Vagina (tissue), 1 donor: ENCODE data around the gene GFRA1.

GRCh38 chr10:114145488-114145866, 28.5 kb downstream of the CCDC186 start:
- PRO-cap, result no peak
- RAMPAGE, long total RNA, result no peak

DNA sequence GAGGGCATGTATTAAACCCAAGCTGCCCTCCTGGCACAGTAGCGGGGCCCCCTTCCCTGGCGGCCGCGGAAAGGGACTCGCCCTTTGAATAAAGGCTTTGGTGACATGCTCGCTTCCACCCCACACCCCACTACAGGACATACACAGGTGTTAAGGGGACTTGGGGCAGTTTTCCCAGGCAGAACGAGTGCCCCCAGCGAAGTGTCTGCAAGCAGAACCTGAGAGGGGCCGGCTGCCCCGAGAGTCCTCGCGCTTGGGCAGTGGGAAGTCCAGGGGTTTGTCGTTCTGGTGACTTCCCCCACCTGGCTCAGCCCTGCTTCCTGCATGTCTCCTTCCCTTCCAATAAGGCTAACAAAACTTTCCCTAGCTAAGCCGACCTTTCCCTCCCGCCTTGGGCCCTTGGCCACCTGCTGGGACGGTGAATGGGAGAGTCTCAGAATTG, 874 bp downstream of the VWA2 start:
- PRO-cap, result no peak
- RAMPAGE, long total RNA, result no peak

GRCh38 chr10:114271851-114272023, 32.7 kb downstream of the VWA2 start:
- PRO-cap, result no peak
- RAMPAGE, long total RNA, result no peak

- PRO-cap, result no peak
- RAMPAGE, long total RNA, result no peak
Measured at GRCh38 chr10:114373934-114375006, 30.0 kb downstream of the AFAP1L2 start.

GRCh38 chr10:114435876-114436610, 31.7 kb upstream of the AFAP1L2 start:
- PRO-cap, result no peak
- RAMPAGE, long total RNA, result start-site peak on the minus strand at chr10:114435745-114436504, 896 reads

DNA sequence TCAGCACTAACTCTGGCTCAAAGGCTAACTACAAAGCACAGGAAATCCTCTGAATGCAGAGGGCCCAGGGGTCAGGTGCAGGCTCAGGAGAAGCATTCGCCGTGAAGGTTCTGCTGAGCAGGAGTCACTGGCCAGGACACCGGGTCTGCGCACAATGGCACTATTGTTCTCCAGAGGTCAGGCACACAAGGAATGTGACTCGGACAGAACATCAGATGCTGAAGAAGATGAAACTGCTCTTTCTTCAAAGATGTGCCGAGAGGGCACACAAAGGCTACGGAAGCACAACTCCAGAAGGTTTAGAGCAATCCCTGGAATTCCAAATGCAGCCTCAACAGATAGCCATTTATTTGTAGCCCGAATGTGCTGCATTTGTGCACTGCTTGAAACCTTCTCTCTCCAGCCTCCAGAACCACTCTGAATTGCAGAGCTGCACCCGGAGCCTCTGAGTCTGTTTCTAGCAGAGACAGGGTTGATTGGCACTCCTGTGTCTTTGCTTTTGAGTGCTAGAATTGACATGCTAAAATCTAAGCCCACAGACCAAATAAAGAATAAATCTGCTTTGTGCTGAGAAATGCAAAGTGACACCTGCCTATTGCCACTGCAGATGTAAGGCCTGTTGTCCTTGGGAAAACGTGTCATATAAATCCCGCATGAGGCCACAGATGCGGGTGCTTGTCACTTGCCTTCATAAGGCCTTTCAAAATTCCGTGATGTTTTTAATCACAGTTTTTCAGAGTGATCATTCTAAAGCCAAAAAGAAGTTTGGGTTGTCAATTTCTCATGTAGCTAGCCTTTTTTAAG, 85.5 kb upstream of the AFAP1L2 start:
- PRO-cap, result no peak
- RAMPAGE, long total RNA, result no peak

GRCh38 chr10:114499212-114499525, 94.9 kb upstream of the AFAP1L2 start:
- PRO-cap, result no peak
- RAMPAGE, long total RNA, result no peak

- PRO-cap, result no peak
- RAMPAGE, long total RNA, result no peak
Measured at GRCh38 chr10:114524734-114526136, 120.9 kb upstream of the AFAP1L2 start.

DNA sequence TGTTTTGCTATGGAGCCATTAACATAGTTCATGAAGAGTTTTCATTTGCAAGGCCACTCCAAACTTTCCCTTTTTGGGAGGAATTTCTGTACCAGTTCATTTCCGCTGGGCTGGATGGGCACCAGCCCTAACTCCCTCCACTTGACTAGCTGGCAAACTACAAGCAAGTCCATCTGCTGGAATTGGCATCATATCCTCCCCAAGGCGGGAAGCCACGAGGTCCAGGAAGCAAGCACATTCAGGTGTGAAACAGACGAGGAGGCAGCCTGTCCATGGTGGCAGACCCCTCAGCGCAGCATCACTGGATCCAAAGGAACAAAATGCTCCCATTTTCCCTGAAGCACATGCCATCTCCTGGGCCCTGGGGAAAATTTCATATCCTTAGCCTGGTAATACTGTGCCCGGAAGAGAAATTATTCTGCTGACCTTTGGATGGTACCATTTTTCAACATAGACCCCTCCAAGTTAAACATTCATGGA, 125.8 kb downstream of the ABLIM1 start:
- PRO-cap, result no peak
- RAMPAGE, long total RNA, result start-site peak on the minus strand centred at position 215 of the sequence, 51 bp wide, 22 reads

GRCh38 chr10:114630715-114631177, 27.3 kb downstream of the ABLIM1 start:
- PRO-cap, result no peak
- RAMPAGE, long total RNA, result no peak

GRCh38 chr10:114650950-114651284, 7.2 kb downstream of the ABLIM1 start:
- PRO-cap, result no peak
- RAMPAGE, long total RNA, result no peak

DNA sequence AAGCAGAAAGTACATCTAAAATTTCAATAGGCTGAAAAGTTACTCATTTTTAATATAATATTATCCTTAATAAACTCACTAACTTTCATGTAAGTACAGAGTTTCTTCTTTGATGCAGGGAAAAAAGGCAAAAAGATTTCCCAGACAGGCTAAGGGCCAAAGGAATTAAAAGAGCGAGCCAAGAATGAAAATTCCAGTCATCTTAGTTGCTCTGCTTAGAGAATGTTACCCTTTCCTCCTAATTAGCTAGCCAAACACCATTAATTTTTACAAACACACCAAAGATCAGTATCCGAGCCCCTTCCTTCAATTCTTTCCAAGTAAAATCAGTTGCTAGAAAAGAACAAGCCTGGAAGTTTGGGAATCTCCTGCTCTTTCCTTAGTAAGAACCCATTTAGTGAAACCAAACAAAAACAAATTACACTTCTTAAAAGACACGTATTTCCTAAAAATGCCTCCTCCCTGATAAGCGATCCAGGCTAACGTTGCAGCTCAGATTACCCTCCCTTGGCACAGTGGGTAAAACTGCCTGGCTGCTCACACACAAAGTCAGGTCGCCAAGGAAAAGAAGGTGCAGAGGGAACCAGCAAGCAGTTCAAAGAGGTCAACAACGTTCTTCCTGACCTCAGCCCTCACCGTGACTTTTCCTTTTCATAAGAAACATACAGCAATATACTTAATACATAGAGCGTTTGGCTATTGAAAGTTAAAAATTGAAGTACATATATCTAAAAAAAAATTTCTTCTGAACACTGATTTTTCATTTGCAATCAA, 57.2 kb upstream of the ABLIM1 start:
- PRO-cap, result no peak
- RAMPAGE, long total RNA, result no peak

- PRO-cap, result no peak
- RAMPAGE, long total RNA, result no peak
Measured at GRCh38 chr10:115093841-115094562, 837 bp downstream of the ATRNL1 start.

DNA sequence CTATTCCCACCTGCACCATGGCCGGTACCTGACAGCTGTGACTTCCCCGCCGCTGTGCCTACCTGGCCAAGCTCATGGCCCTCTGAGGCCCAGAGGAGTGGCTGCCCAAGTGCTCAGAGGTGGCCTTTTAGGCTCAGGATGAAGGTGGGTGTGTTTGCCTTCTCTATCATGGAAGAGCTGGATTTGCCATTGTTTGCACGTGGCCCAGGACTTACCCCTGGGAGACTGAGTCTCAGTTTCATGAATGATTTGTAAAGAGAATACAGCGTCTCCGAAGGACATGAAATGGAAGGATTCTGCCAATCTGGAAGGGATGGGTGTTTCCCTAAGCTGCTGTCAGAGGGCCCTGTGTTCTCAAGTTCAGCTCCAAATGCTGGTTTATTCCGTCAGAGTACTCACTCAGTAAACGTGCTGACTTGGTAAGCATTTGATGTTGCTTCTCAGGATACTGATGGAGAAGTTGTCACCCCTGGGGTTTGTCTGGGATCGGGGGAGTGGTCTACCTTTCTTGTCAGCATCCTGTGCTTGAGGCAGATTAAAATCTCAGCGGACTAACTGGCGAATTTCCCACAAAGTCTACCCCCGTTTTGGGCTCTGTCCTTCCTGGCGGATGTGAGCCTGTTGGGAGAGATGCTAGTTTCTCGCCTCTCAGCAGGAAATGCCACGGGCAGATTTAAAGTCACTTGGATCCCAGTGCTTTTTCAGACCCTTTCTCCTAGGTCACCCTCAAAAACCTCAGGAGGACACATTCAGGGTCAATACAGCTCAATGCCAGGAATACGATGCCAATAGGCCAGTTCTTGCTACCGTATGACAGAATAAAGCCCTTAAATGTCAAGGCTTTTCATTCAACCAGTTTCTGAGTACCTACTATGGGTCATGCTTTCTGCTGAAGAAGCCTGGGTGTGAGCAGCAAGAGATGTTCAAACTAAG, 214.4 kb downstream of the GFRA1 start:
- PRO-cap, result no peak
- RAMPAGE, long total RNA, result no peak

DNA sequence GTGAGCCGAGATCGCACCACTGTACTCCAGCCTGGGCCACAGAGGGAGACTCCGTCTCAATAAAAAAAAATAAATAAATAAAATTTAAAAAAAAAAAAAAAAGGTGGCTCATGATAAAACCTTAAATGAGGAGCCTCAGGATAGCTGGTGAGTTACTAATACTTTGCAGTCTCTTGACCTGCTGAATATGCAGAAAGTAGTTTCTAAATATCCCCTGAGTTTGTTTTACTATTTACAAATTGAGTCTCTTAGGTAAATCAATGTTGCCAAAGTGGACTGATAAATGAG, 79.1 kb downstream of the GFRA1 start:
- PRO-cap, result no peak
- RAMPAGE, long total RNA, result no peak

DNA sequence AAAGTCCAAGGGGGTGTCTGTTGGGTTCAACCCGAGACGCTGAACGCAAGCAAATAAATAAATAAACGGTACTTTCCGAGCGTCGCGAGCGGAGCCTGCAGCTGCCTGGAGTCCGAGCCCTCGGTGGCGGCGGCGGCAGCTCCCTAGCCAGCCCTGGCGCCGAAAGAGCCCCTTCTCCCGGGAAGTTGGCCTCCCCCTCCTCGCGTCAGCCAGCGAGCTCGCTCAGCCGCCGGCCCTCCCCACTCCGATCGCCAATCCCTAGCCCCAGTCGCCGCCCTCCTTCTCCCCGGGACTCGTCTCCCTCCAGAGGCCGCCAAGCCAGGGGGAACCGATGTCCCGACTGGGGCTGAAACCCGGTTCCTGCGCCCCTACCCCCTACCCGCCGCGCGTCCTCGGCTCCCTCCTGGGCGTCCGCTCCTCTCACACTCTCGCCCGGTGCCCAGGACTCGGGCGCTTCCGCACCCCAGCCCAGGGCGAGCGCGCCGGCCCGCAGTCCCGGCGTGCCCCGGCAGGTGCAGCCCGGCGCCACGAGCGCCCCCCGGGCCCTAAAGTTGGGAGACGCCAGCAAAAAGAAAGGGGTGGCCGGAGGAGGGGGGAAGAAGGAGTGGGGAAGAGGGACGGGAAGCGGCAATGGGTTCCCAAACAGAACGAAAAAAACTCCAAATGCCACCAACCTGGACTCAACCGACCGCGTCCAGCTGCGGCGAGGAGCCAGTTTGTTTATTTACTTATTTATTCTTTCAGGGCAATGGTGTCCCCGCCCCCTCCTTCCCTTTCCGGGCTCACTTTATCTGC, at the start of gene GFRA1:
TSS of gene GFRA1 (minus strand) at position 718 of the 795 bp plus-strand sequence.
- PRO-cap, result unidirectional peak, plus-strand start at position 71 of the sequence; bidirectional peak, plus-strand start at position 306 of the sequence, minus-strand start at position 161 of the sequence
- RAMPAGE, long total RNA, result start-site peak on the minus strand centred at position 160 of the sequence, 13 bp wide, 40 reads; start-site peak on the minus strand centred at position 470 of the sequence, 104 bp wide, 16 reads

GRCh38 chr10:116278588-116279245, 5.7 kb upstream of the GFRA1 start:
- PRO-cap, result unidirectional peak, plus-strand start at chr10:116279023
- RAMPAGE, long total RNA, result no peak

DNA sequence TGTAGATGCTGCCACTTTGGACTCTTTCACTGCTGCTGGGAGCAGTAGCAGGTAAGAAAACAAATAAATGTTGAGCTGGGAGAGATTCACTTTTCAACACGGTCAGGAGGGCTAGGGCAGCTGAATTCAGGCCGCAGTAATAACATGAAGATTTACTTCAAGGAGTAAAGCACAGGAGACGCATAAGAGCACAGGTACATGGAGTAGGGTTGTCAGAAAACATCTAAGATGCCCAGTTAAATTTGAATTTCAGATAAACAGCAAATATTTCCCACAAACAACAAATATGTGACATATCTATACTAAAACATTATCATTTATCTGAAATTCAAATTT, 325 bp downstream of the PNLIP start:
- PRO-cap, result no peak
- RAMPAGE, long total RNA, result no peak

DNA sequence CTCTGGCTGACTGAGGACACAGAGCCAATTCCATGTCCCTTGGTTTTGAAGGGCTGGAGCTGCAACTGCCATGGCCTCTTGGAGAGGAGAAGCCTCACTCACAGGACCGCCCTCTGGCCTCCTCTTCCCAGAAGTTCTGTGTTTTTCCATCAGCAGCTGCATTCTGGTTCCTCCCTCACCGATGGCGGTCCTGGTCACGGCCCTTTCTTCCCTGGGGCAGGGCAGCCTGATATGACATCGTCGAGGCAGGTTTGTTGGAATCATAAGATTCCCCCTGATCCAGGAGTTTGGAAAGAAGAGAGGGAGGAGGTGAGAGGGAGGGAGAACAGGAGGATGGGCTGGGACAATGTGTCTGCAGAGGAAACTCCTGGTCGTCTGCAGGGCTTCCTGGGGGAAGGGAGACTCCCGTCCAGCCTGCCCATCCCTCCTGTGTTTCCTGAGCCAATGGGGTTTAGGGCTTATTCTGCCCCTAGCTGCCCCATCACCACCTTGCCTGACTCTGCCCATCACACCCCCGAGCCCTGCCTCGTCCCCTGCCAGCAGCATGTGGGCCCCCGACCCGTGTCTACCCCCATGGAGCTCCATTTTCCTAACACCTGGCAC, 82.8 kb upstream of the PDZD8 start:
- PRO-cap, result bidirectional peak, plus-strand start at position 343 of the sequence, minus-strand start at position 253 of the sequence
- RAMPAGE, long total RNA, result no peak

DNA sequence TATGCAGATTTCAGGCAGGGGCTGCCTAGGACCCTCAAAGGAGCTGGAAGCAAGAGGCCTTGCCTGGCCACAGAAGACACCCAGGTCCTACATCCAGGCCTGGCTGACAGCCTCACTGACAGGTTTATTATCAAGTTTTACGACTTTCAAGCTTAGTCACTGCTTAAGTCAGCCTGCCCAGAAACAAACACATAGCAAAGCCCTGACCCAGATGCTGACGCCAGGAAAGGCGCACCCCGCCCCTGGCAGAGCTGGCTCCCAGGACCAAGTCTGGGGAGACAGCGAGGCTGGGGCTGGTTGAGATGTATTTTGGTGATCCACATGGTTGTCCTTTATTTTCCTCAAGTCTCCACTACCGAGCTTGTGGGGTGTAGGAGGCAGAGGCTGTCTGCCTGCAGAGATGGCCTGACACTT, 80.7 kb upstream of the EMX2 start:
- PRO-cap, result bidirectional peak, plus-strand start at position 261 of the sequence, minus-strand start at position 78 of the sequence
- RAMPAGE, long total RNA, result no peak